GM23248 (cell line): ENCODE results near the gene CAMK2A.

GRCh38 chr5:150161689-150162040 lies 4.9 kb upstream of the CDX1 start:
- RAMPAGE, long total RNA, result no peak

- RAMPAGE, long total RNA, result no peak
These were observed 9.1 kb upstream of the SLC6A7 start for GRCh38 chr5:150180548-150181384.

- RAMPAGE, long total RNA, result no peak
These were observed 2.9 kb upstream of the SLC6A7 start for GRCh38 chr5:150186752-150187526.

DNA sequence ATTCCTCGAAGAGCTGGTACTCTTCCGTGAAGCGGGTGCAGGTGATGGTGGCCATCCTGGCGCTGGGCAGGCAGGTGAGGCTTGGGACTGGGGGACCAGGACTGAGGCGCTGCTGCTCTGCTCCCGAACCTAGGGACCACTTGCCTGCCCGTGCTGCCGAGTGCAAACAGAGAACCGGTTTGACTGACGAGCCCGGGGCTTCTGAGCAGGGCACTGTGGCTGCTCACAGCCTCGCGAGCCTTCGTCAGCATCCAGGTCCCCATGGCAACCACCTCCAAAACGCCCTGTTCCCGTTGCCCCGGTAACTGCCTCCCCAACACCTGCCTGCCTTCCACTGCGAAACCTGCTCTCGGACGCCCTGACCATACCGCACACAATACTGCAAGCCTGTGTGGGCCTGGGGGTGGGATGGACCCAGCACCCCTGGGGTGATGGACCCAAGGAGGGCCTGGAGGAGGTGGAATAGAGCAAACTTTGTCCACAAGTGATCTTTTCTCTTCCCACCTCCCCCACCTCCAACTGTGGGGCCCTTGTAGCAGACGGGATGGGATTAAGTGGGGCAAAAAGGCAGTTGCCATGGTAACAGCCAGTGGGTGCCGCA lies at the start of gene CAMK2A:
Gene CAMK2A (minus strand): TSS at position 203 of the 601 bp plus-strand sequence.
- RAMPAGE, long total RNA, result no peak

- RAMPAGE, long total RNA, result no peak
These were observed 816 bp upstream of the TCOF1 start for GRCh38 chr5:150356624-150357137.

DNA sequence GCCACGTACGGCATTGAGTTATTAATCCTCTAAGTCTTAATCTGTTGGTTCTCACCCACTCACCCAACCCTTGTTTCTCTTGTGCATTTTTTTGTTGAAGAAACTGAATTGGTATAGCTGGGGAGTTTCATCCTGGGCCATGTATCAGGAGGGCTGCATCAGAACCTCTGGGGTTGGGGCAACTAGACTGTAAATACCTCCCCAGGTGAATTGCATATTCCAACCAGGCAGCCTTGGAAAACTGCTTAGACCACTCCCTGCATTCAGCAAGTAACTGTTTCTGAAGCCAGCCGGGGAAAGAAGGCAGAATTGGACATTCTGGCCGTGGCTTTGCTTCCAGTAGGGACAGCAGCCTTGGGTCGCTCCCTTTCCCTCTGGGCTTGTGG lies 25.5 kb downstream of the CD74 start:
- RAMPAGE, long total RNA, result no peak

- RAMPAGE, long total RNA, result no peak
These were observed 10.9 kb downstream of the CD74 start for GRCh38 chr5:150401649-150402307.

GRCh38 chr5:150498954-150499541 lies 8.9 kb upstream of the NDST1 start:
- RAMPAGE, long total RNA, result no peak

- RAMPAGE, long total RNA, result no peak
These were observed 6.0 kb upstream of the NDST1 start for GRCh38 chr5:150501655-150502591.

GRCh38 chr5:150512295-150512954 lies 4.5 kb downstream of the NDST1 start:
- RAMPAGE, long total RNA, result no peak

DNA sequence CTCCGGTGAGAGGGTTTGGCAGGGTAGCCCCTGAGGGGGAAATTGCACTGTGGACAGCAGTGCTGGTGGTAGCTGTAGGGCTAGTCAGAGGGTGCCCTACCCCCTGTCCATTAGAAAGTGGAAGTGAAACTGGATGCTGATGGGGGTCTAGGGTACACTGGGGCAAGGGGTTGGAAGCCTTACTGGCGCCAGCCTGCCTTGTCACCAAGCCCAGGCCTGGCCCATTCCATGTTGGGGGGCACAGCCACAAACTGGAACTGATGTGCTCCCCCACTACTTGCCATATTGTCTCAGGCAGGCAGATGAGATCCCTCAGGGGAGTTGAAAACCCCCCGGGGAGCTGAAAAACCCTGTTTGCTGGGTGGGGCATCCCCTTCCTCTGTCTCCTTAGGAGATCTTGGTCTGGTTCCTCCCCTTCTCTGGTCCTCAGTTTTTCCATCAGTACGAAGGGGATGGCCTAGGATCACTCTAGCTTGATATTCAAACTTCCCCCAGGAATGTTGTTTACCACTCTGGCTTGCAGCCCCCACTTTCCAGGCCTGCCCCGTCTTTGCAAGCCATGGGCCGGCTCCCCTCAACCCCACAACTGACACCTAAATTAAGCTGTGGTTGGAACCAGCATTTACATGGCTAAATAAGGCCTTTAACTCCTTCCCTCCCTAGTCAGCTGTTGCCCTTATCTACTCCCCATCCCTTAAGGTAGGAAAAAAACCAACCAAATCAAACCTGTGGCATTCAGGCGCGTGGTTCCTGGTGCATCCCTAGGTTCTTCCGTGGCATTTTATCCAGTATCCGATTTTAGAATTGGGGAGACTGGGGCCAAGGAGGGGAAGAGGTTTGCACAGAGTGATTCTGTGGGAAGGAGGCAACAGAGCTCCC lies 14.3 kb upstream of the SYNPO start:
- RAMPAGE, long total RNA, result no peak

GRCh38 chr5:150626826-150627580 lies 13.5 kb upstream of the SYNPO start:
- RAMPAGE, long total RNA, result no peak

DNA sequence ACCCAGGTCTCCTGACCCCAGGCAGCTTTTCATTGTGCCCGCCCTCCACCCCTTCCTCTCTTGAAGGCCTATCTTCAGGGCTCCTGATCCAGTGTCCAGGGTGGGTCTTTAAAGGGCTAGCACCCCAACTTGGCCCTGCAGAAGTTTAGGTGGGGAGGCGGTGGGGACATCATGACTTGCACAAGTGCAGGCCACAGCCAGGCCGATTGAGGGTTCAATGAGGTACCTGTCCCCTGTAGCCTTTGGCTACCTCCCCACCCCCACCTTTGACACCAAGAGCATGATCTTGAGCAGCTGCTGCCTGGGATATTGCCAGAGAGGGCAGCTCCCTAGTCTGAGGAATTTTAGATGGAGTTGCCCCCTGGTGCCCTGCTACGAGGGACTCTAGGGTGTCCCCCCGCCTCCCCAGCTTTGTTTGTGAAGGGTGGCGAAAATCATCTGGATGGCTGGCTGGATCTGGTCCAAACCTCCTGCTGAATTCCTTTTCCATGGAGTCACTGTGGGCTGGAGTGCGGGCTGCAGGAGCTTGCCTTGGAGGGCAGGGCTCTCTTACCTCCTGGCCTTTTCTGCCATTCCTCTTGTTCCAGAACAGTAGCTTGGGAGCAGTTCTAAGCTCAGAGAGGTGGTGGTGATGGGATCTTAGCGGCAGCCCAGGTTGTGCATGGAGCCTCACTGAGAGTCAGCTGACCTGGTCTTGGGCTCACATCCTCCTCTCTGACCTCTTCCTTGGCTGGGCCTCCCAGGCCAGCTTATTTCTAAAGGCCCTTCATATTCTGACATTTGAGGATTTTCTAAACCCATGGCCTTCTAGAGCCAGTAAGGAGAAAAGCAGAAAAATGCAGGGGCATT lies 2.0 kb downstream of the SYNPO start:
- RAMPAGE, long total RNA, result no peak

- RAMPAGE, long total RNA, result no peak
These were observed 9.2 kb downstream of the SYNPO start for GRCh38 chr5:150649416-150650333.

- RAMPAGE, long total RNA, result no peak
These were observed 9.9 kb upstream of the MYOZ3 start for GRCh38 chr5:150651006-150651749.

DNA sequence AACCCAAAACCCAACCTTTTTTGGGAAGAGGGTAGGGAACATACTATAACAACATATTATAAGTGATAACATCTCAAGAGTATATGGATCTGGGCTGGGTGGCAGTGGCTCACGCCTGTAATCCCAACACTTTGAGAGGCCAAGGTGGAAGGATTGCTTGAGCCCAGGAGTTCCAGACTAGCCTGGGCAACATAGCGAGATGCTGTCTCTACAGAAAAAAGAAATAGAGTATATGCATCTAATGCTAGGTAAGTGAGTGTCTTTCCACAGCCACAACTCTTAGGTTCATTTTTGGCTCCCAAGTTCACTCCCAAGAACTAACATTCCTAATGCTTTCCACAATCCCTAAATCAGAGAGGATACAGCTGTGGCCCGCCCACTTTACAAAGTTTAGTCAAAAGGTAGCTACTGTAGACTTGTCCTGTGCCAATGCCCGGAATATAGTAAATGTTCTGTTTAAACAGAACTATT lies 1.4 kb downstream of the RBM22 start:
- RAMPAGE, long total RNA, result no peak

DNA sequence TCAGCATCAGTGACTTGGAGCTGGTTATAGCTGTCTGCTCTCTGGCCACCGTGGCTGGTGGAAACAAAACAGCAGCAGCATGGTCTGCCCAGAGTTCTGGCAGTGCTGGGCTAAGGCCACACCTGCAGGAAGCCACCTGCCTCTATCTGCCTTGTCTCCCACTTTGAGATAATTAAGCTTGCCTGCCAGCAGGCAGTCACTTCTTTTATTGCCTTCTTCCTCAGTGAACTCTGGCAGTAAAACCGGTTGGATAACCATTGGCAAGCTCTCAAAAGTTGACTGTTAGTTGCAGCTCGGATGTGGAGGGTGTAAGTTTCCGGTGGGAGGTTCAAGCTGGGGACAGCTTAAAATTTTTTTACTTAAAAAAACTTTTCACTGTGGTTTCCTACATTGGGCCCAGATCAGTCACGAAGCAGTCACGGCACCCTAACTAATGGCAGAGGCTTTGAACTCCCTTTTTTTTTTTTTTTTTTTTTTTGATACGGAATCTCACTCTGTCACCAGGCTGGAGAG lies 5.0 kb downstream of the SMIM3 start:
- RAMPAGE, long total RNA, result no peak

DNA sequence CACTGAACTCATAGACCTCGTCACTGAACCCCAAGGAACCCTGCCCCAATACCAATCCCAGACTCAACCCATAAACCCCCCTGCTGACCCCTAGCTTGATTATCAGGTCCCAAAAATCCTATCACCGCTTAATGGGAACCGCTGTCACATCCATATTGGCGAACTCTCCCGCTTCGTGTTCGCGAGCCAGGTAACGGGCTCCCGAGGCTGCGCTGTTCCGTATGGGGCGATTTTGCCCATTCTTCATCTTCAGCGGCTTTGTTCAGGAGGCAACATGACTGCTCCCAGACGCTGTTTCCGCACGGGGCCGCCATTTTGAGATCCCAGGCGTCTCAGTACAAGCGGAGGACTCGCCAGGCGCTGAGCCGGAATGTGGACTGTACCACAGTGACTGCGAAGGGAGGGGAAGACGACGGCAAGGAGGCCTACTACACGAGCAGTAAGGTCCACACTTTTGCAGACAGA lies 41.5 kb upstream of the ZNF300 start:
- RAMPAGE, long total RNA, result no peak

GRCh38 chr5:151005137-151005986 lies 15.0 kb upstream of the GPX3 start:
- RAMPAGE, long total RNA, result no peak

DNA sequence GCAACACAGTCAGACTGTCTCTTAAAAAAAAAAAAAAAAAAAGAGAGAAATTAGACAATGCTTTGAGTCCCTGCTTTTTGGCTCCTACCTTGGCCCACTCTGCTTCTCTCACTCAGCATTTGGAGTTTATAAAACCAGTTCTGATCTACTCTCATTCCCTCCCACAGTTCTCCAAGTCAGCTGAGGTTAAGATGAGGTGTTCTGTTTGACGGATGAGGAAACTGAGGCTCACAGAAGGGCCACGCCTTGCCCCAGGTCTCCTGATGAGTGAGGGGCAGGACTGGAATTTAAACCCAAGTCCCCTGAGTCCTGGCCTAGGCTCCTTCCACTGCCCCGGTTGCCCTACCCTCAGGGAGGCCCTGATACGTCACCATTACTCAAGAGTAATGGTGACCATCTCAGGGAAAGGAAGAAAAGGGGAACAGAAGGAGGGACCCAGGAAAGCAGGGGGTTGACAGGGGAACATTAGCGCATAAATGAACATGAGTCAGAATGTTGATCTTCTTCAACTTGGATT lies 9.1 kb downstream of the GPX3 start:
- RAMPAGE, long total RNA, result no peak